Islet of Langerhans (tissue), 1 donor: ENCODE data around the genes CASKIN1, ECI1 and KCTD5.

DNA sequence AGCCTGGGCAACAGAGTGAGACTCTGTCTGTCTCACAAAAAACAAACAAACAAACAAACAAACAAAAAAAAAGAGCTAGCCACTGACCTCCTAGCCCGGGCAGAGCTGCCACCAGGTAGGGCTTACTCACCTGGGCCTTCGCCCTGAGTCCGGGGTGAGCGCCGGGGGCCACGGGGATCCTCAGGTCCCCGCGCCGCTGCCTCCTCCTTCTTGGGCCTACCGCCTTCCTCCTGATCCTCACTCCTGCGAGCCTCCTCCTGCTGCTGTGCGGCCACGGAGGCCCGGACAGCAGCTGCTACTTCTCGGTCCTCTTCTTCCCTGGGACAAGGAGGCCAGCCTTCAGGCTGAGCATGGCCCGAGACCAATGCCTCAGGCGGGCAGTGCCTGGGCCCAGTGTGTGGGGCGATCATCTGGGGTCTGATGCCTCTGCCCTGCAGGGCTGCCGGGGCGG, 11.1 kb downstream of the SYNGR3 start:
- RRBS: 93% methylated on average over 3 of the region's 20 CpGs

GRCh38 chr16:2009260-2010058, 10.1 kb upstream of the NPW start:
- RRBS: 3% methylated on average over 55 of the region's 106 CpGs

- RRBS: 71% methylated on average over 9 of the region's 45 CpGs
Observed at GRCh38 chr16:2028644-2029842, 2.3 kb downstream of the NHERF2 start.

DNA sequence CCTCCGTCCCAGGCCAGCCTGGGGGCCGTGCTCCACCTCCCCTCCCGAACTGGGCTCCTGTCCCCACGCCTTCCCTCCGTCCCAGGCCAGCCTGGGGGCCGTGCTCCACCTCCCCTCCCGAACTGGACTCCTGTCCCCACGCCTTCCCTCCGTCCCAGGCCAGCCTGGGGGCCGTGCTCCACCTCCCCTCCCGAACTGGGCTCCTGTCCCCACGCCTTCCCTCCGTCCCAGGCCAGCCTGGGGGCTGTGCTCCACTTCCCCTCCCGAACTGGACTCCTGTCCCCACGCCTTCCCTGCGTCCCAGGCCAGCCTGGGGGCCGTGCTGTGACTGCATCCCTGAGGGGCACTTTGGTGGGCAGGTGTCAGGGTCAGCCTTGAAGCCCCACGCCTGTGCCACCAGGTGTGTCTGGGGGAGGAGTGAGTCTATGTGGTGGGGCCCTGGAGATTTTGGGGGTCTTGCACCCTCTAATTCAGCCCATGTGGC, 7.9 kb downstream of the NHERF2 start:
- RRBS: no CpG with 5 or more reads among the region's 18 CpGs

- RRBS: no CpG with 5 or more reads among the region's 15 CpGs
Observed at GRCh38 chr16:2039999-2040519, 7.6 kb downstream of the NTHL1 start.

DNA sequence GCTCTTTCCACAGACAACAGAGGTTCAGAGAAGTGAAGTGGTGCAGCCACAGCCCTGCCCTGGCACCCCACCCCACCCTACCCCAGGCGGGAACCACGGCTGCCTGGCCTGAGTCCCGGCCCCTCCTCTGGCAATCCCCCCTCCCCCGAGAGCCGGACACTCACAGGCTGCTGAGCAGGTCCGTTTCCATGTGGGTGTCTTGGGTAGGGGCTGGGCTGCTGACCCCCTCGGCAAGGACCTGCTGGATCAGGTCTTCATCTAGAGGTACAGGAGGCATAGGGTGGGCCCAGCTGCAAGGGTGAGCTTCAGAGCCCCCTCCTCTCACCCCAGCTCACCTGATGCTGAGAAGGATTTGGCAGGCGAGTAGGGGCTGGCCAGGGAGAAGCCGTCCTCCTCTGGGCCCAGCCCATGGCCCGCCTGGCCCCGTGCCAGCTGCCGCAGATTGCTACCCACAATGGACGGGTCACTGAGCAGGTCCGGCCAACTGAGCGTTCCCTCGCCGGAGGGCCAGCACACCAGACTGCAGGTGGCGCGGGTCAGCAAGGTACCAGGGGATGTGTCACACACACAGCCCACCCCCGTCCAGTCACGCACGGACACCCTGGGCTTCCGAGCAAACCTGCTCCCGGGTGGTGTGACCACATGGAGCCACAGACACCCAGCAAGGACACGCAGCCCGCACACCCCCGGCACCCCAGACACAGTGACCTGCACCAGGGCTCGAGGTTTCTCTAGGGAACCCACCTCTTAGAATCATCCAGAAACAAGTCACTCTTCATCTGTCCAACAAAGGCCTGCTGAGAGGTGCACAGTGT, 38.5 kb downstream of the PKD1 start:
- RRBS: 94% methylated on average over 1 of the region's 28 CpGs

DNA sequence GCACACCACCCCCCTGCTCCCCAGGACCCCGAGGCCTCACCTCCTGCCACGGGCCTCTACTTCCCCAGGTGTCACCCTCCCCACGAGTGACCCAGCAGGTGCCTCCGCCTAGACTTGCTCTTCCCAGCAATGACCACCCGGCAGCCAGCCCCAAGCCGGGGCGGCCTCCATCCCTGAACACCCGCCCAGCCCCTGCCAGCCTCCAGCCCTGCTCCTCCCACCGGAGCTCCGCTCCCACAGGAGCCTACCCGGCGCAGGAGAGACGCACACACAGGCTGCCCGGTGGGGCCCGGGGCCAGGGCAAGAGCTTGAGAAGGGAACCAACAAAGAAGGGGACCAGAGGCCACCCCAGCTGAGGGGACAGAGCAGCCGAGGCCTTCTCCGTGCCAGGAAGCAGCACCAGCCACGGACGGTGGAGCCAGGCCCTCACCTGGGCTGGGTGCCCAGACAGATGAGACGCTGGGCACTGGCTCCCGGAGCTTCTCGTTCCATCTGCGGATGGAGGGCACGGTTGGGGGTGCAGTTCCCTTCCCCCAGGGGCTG, 13.9 kb downstream of the PKD1 start:
- RRBS: 44% methylated on average over 1 of the region's 24 CpGs

- RRBS: 45% methylated on average over 37 of the region's 138 CpGs
Observed at GRCh38 chr16:2178306-2179296, 17.8 kb downstream of the CASKIN1 start.

DNA sequence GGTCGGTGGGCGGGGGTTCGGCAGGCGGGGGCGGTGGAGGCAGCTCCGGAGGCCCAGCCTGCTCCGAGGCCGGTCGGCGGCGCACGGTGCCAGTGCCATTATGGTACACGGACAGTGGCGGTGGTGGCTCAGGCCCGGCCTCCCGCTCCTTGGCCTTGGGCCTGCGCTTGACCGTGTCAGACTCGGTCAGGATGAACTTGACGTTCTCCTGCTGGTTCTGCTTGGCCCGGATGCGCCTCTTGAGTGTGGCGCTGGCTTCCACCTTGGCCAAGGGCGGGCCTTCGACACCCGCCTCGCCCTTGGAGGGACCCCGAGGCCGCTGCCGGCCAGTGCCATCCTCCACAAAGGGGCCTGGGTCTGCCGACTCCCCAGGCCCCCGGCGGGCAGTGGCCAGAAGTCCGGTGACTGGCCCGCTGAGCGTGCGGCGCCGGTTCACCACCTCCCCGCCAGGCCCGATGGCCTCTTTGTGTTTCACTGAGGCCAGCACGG, 16.6 kb downstream of the CASKIN1 start:
- RRBS: 97% methylated on average over 27 of the region's 42 CpGs

DNA sequence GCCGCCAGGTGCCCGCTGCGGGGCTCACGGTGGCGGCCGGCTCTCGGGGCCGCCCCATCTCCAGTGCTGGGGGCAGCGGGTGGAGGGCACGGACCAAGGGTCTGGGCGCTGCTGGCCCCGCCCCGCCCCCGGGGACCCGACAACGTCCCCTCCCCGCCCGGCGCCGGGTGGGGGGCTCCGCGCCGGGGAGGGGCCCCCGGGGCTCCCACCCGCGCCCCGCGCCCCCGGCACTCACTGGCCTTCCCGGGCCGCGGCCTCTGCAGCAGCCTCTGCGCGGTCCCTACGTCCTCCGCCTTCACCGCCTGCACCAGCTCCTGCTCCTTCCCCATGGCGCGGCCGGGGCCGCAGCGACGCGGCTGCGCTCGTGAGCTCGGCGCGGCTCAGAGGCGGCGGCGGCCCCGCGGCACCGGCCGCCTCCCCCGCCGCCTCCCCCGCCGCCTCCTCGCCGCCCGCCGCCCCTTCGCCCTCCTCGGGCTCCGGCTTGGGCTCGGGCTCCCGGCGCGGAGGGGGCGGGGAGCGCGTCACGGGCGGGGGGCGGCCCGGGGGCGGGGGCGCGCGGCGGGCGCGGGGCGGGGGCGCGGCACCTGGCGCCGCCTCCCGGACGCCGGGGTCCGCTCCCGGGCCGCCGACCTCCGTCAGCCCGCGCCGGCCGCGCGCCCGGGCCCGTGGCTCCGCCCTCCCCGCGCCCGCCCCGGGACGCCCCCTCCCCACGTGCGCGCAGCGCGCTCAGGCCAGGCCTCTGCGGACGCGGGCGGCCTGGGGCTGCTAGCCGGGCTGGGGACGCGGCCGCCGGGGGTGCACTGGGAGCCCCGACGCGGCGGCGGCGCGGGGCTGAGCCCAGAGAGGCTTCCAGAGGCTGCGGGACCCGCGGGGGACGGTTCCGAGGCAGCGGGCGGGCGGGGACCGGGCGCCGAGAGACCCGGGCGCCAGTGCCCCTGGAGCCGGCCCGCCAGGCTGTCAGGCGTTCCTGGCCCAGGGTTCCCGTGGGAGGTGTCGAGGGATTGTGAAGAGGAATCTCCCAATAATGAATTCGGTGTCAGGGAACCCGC, at the start of gene CASKIN1:
CASKIN1 (minus strand) TSS at position 502 of the 1,049 bp plus-strand sequence.
- RRBS: 3% methylated on average over 77 of the region's 153 CpGs

- RRBS: 80% methylated on average over 15 of the region's 36 CpGs
Observed at GRCh38 chr16:2228114-2229140, 5.0 kb downstream of the E4F1 start.

GRCh38 chr16:2250816-2252002, at the start of gene ECI1:
ECI1 (minus strand) TSS chr16:2251587.
- RRBS: 5% methylated on average over 21 of the region's 115 CpGs

GRCh38 chr16:2468846-2469985, 1.9 kb upstream of the NTN3 start:
- RRBS: no CpG with 5 or more reads among the region's 20 CpGs

GRCh38 chr16:2472030-2473238, 1.3 kb downstream of the NTN3 start:
- RRBS: 96% methylated on average over 8 of the region's 60 CpGs

DNA sequence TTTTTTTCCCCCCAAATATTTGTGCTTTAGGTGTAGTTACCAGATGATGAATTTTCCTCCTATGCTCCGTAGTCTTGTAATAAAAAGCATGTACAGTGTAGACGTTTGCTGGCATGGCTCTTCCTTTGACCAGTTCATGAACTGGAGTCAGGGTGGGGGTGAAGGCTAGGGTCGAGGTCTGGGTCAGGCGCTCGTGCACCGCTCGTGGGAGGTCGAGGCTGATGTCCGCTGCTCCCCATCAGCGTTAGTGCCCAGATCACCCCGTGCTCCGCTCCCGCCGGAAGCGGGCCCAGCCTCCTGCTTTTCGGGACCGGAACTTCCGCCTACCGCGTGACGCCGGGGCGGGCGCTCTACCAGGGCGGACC, 241 bp upstream of the KCTD5 start:
- RRBS: 3% methylated on average over 4 of the region's 25 CpGs

DNA sequence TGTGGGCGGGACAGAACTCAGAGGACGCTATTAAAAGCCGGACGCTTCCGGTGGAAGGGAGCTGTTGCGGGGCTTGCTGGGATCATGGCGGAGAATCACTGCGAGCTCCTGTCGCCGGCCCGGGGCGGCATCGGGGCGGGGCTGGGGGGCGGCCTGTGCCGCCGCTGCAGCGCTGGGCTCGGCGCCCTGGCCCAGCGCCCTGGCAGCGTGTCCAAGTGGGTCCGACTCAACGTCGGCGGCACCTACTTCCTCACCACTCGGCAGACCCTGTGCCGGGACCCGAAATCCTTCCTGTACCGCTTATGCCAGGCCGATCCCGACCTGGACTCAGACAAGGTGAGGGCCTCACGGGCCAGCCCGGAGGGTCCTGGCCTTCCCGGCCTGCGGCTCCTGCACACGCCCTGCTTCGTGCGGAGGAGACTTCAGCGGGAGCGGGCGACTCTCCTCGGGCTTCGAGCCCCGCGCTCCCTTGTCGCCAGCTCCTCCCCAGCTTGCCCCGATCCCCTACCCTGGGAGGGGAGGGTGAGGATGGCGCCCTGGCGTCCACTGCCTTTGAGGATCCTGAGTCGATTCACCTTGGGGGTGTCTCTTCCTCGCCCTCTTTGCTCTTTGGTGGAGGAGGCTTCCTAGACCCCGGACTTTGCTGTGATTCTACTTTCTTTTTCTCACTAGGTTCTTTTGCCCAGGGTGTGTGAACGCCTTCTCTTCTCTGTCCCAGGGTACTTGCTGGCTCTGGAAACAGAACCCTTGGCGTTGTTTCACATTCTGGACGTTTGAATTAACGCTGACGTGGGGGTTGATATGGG, at the start of gene KCTD5:
KCTD5 (plus strand) TSS at position 59 of the 806 bp plus-strand sequence.
- RRBS: 4% methylated on average over 12 of the region's 58 CpGs

DNA sequence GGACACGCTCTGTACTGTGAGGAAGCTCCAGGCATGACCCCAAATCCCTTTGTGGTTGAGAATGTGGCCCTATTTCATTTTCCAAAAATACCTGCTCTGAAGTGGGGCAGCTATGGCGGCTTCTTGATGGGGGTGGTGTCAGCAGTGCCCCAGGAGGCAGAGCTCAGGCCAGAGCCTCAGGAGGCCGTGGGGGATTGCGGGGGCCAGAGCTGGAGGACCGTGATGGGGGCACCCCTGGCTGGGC, 16.0 kb downstream of the PRSS27 start:
- RRBS: no CpG with 5 or more reads among the region's 5 CpGs

DNA sequence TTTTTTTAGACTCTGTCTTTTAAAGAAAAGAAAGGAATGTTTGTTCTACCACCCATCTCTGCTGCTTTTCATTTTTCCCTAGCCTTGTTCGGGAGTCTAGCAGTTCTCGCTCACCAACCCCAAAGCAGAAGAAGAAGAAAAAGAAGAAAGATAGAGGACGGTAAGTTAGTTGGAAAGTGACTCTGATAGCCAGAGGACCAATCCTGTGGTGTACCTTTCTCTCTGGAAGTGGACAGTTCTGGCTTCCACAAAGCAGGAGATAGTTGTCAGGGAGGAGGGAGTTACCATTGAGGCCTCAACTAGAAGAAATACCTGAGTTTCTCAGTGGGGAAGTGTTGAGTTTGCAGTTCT, 5.9 kb downstream of the SRRM2 start:
- RRBS: no CpG with 5 or more reads among the region's 3 CpGs

DNA sequence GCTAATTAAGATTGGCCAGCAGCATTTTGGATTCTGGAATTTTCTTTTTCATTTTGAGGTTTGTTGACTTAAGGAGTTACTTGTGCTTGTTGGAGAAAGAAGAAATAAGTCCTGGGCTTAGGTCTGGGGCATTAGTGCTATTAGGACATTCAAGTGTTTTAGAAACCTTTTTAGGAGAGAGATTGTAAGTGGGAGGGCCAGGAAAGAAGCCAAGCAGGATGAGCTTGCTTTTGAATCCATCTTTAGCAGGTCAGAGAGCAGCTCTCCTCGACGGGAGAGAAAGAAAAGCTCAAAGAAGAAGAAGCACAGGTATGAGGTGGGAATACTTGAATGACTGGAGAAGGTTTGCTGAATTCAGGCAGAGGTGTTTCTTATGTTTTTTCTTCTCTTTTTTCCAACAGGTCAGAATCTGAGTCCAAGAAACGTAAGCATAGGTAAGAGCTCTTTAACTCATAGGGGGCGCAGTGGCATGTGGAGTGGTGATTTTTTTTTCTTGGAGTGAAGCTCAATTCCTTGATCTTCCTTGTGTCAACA, 6.4 kb downstream of the SRRM2 start:
- RRBS: no CpG with 5 or more reads among the region's 4 CpGs